ENCODE data around the genes TTC23, ADAMTS17 and CERS3.

GRCh38 chr15:99180189-99180592, 69.2 kb downstream of the TTC23 start:
- RRBS: no CpG with 5 or more reads among the region's 1 CpG

DNA sequence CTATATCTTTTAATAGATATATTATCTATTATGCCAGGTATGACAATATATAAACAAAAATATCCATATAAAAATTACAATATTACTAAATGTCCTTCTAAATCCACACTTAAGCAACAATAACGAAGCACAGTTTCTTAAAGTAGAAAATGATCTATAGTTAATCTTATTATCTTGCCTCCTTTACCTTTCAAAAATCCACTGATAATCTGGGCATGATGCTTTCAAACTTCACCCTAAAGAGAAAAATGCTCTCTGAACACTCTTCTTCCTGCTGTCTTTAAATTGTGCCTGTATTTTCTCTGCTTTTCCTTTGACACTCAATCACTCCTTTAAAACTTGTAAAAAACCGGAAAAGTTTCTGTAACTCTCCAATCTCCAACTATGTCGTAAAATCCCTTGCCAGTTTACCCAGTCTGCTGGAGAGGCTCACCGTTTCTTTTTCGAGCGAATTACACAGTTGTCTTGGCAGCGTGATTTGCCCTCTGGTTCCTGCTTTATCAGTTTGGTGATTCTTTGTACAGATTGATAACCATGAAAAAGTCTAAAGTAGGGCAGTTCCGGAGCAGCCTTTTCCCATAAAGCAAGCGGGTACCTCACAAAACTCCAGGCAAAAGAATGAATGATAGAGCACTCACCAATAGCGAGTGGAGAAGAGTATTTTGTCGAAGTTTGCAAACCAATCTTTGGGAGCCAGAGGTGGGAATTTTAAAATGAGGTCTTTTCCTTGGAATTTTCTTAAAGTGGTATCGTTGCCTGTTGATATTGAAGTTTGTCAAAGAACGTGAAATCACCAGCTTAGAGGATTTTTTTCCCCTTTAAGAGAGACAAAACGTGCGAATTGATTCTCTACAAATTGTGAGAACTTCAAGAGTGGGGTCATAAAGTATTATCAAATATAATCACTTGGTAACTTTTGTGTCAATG, at the start of gene TTC23:
Gene TTC23 (minus strand): TSS at position 598 of the 927 bp plus-strand sequence.
- RRBS: no CpG with 5 or more reads among the region's 15 CpGs

DNA sequence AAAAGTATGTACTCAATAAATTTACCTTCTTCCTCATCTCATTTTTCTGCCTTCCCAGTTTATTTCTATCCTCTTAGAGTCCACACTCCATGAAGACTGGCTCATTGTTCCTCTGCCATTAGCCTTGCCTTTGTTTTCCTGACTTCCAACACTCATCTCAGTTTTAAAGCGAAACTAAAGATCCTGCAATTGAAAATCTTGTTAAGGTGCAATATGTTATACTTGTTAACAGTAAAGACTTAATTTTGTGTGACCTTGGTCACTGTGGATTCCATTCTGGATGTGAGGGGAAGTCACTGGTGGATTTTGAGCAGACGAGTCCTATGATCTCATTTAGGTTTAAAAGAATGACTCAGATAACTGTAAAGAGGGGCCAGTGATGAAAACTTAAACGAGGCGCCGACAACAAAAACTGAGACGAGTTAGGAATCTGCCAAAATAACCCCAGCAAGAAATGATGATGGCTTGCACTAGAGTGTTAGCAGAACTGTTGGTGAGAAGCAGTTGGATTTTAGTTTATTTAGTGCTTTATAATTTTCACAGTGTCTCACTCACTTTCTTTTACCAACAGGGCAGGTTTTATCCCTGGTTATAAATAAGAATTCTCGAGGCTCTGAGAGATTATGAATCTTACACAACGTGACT, 56.4 kb downstream of the LRRC28 start:
- RRBS: no CpG with 5 or more reads among the region's 8 CpGs

DNA sequence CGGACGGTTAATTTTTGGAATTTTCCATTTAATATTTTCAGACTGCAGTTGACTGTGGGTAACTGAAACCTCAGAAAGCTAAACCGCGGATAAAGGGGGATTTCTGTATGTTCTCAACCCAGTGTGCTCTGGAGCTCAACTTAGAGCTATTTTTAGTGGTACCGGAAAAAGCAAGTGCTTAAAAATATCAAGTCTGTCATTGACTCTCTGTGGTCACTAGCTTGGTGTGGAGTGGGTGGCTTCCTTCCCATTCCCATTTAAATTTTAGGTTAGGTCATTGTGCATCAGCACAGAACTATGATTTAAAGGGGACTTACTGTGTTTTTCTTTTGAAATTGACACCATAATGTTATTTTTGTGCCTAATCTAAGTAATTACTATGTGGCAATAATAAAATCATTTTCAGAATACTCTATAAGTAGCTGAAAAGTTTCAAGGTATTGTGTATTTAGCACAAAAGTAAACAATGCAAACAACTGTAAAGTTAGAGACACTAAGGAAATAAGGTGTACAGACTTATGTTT, 73.1 kb downstream of the LRRC28 start:
- RRBS: no CpG with 5 or more reads among the region's 5 CpGs

- RRBS: no CpG with 5 or more reads among the region's 5 CpGs
Observed at GRCh38 chr15:99438236-99438492, 127.6 kb upstream of the MEF2A start.

DNA sequence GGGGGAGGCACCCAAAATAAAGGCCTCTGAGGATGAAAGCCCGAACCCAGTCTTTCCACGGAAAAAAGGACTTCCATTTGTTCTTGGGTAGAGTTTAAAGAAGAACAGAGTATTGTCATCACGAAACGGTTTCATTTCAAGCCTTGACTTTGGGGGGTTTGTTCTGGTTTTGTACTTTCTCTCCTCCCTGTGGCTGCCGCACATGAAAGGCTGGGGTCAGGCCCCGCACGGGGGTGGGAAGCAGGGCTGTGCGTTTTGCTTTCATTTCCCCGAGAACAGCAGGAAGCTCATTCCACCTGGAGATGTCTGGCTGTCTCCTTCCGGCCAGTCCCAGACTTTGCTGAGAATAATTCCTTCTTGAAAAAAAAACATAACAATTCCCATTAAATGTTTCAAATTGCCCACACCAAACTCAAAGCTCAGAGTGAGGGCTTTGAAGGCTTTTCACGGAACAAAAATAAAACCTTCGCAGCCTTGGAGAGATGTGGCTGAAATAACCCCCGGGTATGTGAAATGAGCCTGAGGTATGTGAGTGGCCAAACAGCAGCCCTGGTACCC, 127.1 kb upstream of the MEF2A start:
- RRBS: no CpG with 5 or more reads among the region's 13 CpGs

- RRBS: no CpG with 5 or more reads among the region's 6 CpGs
Observed at GRCh38 chr15:99508715-99508947, 57.2 kb upstream of the MEF2A start.

GRCh38 chr15:99707322-99707902, 25.8 kb downstream of the LYSMD4 start:
- RRBS: no CpG with 5 or more reads among the region's 9 CpGs

DNA sequence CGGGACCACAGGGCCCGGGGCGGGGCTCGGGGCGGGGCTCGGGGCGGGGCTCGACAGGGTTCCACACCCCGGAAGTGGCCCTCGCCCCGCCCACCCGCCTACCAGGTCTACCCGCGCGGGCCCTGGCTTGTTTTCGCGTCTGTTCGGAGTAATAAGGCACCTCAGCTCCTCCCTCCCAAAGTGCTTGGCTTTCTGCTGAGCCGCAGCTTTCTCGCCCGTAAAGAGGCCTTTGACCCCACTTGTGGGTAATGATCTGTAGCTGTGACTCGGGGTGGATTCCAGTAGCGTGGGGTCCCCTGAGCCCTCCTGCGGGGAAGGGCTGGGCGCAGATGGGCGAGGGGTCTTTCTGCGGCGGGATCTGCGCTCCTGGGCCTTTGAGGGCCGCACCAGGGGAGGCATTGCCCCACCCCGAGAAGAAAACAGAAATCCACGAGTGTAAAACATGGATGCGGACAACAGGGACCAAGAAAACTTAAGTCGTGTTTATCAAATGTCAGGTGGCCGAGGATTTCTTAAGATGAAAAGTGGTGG, 369 bp upstream of the LYSMD4 start:
- RRBS: under 1% methylated on average over 4 of the region's 35 CpGs

DNA sequence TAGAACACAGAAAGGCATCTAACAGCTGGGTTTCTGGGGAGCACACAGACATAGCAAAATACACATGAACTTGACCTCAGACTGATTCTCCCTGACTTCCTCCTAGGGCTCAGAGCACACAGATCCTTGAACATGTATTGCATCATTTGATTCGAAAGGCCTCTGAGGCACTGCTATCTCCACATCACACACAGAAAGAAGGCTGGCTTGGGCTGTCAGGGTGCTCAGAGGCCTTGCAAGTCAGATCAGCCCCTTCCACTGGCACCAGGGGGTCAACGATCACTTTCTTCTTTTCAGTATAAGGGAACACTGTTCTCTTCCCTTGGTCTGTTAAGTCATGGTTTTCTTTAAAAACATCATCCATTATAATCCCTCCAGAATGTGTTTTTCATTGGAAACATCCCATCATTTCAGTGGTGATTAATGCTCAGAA, 253.1 kb upstream of the LYSMD4 start:
- RRBS: no CpG with 5 or more reads among the region's 2 CpGs

GRCh38 chr15:100211983-100212603, 129.7 kb downstream of the ADAMTS17 start:
- RRBS: no CpG with 5 or more reads among the region's 8 CpGs

- RRBS: no CpG with 5 or more reads among the region's 8 CpGs
Observed at GRCh38 chr15:100247248-100247636, 94.5 kb downstream of the ADAMTS17 start.

- RRBS: no CpG with 5 or more reads among the region's 17 CpGs
Observed at GRCh38 chr15:100307923-100309004, 33.5 kb downstream of the ADAMTS17 start.

DNA sequence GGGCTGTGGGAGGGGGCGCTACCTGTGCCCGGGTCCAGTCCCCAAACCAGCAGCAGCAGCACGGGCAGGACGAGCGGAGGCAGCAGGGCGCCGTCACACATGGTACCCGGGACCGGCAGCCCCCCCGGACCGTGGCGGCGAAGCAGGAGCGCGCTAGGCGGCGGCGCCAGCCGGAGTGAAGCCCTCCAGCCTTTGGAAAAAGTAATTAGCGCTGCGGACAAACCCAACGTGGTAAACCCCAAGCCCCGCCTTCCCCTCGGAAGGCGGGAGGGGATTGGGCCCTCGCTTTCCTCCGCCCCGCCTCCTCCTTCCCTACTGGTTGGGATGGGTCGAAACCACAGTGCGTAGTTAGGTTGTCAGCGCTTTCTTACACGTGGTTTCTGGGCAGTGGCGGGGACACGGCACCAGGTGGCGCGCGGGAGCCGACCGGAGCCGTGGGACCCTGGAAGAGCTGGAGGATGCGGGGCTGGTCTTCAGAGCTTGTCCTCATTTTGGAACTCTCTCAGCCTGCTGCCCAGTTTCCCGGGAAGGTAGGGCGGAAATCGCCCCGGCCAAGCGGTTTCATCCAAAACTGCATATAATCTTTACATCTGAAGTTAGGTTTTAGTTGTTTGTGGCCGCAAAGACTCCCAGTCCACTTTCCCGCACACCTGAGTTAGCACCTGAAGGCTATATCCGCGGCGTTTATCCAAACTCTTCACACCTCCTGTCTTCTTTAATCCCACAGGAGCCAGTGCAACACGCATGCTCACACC, at the start of gene ADAMTS17:
Gene ADAMTS17 (minus strand): TSS at position 177 of the 755 bp plus-strand sequence.
- RRBS: 2% methylated on average over 21 of the region's 52 CpGs

GRCh38 chr15:100528711-100529081, at the start of gene CERS3:
TSS of gene CERS3 (minus strand) at chr15:100528950.
- RRBS: no CpG with 5 or more reads among the region's 9 CpGs

DNA sequence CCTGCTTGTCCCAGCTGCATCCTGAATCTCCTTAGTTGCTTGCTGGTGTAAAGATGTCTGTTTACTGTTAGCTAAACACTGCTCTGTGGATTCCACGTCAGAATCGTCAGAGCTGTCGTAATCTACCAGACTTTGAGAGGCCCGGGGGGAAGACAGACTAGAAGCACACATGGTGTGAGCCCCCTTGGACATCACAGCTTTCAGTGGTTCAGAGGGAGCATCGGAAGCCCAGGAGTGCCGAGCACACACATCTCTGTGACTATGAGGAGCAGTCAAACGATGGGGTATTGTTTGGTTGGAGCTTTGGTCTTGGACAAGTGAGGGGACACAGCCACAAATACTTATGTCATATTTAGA, 32.5 kb downstream of the LINS1 start:
- RRBS: no CpG with 5 or more reads among the region's 7 CpGs

GRCh38 chr15:100987001-100987494, 67.9 kb downstream of the LRRK1 start:
- RRBS: no CpG with 5 or more reads among the region's 4 CpGs

- RRBS: no CpG with 5 or more reads among the region's 13 CpGs
Observed at GRCh38 chr15:101045251-101045591, 126.1 kb downstream of the LRRK1 start.

- RRBS: 33% methylated on average over 3 of the region's 24 CpGs
Observed at GRCh38 chr15:101068688-101069706, 149.8 kb downstream of the LRRK1 start.

- RRBS: 64% methylated on average over 4 of the region's 25 CpGs
Observed at GRCh38 chr15:101091076-101092139, 160.4 kb downstream of the CHSY1 start.

Data from renal cortical epithelial cell (primary cell).